OCI-LY7 (cell line): ENCODE measurements around a stretch of chr1.

DNA sequence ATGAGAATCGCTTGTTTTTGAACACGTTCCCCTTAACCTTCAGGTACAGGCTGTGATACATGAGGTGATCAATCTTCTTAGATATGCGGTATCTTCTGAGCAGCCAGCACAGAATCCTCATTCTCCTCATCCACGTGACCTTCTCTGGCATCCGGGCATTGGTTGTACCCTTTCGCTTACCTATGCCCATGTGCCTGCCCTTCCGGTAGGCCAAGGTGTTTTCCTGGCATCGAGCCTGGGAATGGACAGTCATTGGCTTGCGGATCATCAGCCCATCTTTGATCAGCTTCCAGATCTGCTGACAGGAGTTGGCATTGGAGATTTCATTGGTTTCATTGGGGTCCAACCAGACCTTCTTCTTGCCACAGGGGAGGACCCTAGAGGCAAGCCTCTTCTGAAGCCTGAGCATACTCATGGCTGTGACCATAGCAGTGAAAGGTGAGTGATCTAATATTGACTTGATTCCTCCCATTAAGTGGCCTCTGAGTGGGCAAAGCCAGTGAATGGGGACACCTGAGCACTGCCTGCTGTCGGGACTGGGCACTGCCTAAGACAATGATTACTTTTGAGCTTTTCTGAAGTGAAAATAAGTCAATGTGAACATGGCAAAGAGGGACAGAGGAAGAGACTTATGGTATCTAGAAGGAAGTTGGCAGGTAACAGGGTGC lies 15.2 kb downstream of the ROR1 start:
- PRO-cap, result no peak
- RAMPAGE, long total RNA, result no peak

- PRO-cap, result no peak
- RAMPAGE, long total RNA, result no peak
These were observed 154.3 kb downstream of the ROR1 start for GRCh38 chr1:63928028-63928686.

GRCh38 chr1:64469134-64469448 lies 838 bp upstream of the CACHD1 start:
- PRO-cap, result no peak
- RAMPAGE, long total RNA, result no peak

- PRO-cap, result no peak
- RAMPAGE, long total RNA, result no peak
These were observed 65.3 kb upstream of the RAVER2 start for GRCh38 chr1:64679294-64680203.

GRCh38 chr1:64691363-64691984 lies 53.4 kb upstream of the RAVER2 start:
- PRO-cap, result no peak
- RAMPAGE, long total RNA, result no peak

DNA sequence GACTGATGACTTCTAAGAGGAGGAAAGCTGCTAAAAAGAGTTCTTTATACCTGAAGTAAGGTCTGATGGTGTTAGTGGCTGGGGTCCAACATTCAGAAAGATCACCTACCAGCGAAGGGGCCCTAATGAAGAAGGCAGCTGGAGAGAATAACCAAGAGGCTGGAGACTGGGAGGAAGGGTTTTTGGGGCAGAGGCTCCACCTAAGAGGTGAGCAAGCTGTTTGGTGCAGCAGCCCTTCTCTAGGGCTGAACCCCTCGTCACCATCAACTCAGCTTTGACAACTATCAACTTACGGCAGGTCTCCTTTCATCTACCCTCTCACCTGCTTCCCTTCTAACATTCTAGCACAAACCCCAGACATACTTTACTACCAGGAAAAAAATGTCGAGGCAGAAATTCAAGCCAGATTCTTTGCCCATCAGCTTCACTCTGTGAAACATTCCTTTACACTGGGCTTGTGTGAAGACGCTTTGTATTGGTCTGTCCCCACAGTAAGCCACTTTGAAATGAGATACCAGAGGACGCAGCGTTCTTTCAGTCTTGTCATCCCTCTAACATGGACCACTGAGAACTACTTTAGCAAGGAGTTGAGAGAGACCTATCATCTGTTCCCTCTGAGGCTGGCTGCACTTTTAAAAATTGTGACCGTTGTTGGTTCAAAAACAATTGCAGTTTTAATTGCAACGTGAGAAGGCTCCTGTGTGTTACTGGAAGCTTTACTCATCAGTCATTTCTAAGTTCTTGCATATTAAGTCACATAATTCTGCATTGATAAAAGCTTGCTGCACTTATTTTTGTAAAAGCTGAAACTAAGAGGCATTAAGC lies 84.7 kb downstream of the RAVER2 start:
- PRO-cap, result no peak
- RAMPAGE, long total RNA, result no peak

GRCh38 chr1:64961320-64962163 lies 4.8 kb downstream of the JAK1 start:
- PRO-cap, result no peak
- RAMPAGE, long total RNA, result no peak

GRCh38 chr1:64966799-64967004 lies 353 bp upstream of the JAK1 start:
- PRO-cap, result unidirectional peak, minus-strand start at chr1:64966937
- RAMPAGE, long total RNA, result no peak

DNA sequence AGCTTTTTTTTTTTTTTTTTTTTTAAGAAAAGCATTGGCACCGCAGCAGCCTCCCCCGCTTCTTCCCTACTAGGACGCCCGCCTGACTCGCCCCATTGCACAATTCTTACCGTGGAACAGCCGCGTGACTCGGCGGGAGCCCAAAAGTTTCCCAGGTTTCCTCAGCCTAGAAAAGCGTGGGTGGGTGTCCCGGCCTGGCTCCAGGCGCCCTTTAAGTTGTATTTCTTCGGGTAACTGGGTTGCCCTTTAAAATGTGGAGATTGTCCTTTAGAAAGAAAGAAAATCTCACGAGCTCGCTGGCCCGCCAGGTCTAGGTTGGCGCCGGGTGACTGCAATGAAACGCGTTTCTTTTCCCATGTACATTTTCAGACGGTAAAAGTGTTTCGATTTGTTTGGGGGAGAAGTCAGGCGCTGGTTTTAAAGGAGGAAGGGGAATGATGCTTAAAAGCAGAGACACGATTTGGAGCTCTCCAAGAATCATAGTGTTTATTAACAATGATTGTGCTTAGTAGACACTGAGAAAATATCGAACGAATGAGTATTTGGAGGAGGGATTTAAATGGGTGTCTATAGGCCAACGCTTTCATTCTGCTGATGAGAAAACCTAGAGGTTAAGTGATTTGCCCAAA lies 36.8 kb upstream of the JAK1 start:
- PRO-cap, result no peak
- RAMPAGE, long total RNA, result no peak

- PRO-cap, result no peak
- RAMPAGE, long total RNA, result no peak
These were observed 44.8 kb upstream of the DNAJC6 start for GRCh38 chr1:65264373-65265077.

- PRO-cap, result no peak
- RAMPAGE, long total RNA, result no peak
These were observed 8.4 kb downstream of the LEPR start for GRCh38 chr1:65428784-65429367.

- PRO-cap, result no peak
- RAMPAGE, long total RNA, result no peak
These were observed 12.0 kb downstream of the LEPR start for GRCh38 chr1:65432441-65432908.

GRCh38 chr1:65476011-65476852 lies 55.8 kb downstream of the LEPR start:
- PRO-cap, result no peak
- RAMPAGE, long total RNA, result no peak

GRCh38 chr1:65484335-65484886 lies 63.9 kb downstream of the LEPR start:
- PRO-cap, result no peak
- RAMPAGE, long total RNA, result no peak

DNA sequence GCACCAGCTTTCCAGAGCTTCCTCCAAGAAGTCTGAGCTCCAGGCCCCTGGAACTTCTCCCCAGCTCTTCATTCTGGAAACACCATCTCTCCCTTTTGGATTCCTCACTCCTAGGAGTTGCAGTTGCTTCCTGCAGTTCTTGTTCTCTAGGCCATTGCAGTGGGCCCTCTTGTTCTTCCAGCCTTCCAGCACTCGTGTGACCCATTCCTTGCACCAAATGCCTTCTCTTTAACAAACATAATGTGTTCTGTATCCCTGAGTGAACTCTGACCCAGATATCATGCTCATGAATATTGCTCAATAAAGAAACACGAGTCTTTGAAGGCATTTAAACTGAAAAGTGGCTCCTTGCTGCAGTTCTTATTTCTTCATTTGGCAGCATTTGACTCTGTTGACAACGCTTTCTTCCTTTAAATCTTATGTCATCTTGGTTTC lies 100.8 kb upstream of the PDE4B start:
- PRO-cap, result no peak
- RAMPAGE, long total RNA, result no peak

DNA sequence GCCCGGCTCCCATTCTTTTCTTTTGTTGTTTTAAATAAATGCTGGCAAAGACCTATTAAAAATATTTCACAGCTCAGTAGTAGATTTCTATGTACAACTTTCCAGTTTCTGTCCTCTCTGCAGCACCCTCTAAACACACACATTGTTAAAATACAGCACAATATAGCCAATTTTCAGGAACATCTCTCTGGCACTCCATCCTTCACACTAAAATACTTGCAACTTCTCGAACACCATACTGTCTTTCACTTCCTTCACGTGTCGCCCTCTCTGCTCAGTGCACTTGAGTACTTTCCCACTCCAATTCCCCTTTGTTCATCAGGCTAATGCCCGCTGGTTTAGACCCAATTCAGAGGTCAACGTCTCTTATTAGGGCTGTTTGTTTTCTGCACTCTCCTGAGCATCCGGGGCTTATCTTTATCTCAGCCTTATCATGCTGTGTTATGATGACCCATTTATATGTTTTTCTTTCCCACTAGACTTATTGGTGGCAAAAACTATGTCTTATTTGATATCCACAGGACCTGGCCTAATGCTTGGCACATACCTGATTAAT lies 238.2 kb upstream of the SGIP1 start:
- PRO-cap, result no peak
- RAMPAGE, long total RNA, result no peak

GRCh38 chr1:66339918-66340490 lies 193.9 kb upstream of the SGIP1 start:
- PRO-cap, result no peak
- RAMPAGE, long total RNA, result no peak

DNA sequence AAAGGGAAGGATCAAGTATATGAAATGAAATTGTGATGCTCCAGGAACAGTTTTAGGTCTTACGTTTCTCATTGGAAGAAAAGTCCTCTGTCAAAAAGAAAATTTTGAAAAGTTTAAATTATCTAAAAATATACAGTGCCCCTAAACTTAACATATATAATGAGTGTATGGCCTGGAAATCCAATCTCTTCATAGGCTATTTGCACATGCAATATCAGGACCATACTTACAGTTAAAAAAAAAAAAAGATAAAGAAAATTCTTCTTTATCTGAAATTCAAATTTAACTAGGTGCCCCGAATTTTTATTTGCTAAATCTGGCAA lies 185.6 kb upstream of the SGIP1 start:
- PRO-cap, result no peak
- RAMPAGE, long total RNA, result no peak

- PRO-cap, result no peak
- RAMPAGE, long total RNA, result no peak
These were observed 159.3 kb upstream of the SGIP1 start for GRCh38 chr1:66374442-66375267.

- PRO-cap, result no peak
- RAMPAGE, long total RNA, result no peak
These were observed 145.0 kb upstream of the SGIP1 start for GRCh38 chr1:66388880-66389352.